Calu3 (cell line): ENCODE measurements around a stretch of chr16.

DNA sequence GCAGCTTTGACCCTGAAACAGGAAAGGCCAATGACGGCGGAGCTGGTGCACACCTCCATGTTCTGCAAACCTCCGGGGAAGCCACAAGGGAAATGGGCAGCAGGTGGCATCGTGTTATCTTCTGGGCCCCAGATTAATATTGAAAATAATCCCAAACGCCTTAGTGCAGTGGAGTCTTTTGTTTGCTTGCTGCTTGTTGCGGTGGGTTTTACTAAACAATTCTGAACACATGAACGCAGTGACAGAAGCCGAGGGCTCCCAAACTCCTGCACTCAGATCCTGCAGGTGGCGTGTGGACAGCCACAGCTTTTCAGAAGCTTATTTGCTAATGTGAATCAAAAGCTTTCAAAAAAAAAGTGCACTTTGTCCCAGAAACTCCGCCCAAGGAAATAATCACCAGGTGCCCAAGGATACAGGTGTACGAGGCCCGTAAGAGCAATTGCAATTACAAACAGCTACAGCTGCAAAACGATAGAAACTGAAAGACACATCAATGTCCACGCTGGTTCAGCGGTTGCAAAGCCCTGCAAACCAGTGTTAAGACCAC is 22.6 kb downstream of the KDM8 start:
- PRO-cap: no peak

DNA sequence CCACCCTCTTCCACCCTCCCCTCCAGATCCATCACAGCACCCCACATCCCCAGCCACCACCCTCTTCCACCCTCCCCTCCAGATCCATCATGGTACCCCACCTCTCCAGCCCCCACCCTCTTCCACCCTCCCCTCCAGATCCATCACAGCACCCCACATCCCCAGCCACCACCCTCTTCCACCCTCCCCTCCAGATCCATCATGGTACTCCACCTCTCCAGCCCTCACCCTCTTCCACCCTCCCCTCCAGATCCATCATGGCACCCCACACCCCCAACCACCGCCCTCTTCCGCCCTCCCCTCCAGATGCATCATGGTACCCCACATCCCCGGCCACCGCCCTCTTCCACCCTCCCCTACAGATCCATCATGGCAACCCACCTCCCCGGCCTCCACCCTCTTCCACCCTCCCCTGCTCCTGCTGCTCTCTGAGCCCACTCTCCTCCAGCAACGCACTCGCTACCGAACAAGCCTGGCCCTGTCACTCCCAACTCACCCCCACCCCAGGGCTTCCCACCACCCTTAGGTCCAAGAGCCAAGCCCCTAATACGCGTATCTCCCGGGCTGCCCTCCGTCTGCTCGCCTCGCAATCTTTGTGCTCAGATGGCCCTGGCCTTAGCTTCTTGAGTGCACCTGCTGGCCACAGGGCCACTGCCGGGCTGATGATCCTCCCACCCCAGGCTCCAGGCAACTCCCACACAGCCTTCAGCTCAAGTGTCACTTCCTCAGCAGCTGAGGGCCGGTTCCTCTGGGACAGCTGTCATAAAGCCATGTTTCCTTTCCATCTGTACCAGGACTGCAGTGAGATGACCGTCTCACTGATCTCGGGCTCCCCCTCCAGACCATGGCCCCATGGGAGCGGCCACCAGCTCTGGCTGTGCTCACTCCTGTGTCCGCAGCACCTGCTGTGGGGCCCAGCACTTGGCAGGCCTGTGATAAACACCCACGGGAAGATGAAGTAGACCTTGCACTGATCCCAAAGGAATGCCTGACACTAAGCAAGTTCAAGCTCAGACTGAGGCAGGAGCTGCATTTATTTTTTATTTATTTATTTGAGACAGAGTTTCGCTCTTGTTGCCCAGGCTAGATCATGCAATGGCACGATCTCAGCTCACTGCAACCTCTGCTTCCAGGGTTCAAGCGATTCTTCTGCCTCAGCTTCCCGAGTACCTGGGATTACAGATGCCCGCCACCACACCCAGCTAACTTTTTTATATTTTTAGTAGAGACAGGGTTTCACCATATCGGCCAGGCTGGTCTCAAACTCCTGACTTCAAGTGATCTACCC is 25.7 kb downstream of the KDM8 start:
- PRO-cap: no peak

DNA sequence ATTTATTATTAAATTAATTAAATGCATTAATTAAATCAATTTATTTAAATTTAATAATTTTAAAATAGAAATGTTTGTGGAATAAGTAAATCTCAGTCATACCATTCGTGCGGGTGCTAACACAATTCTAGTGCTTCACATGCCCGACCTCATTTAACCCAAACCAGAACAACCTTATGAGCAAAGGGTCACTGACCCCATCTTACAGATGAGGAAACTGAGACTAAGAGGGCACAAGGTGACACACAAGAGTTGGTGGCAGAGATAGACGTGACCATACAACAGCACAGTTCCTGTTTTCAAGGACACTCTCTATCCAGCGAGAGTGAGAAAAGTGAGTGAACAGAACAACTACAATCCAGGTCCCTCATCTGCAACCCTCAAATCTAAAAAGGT is 1.4 kb downstream of the NSMCE1 start:
- PRO-cap: no peak

GRCh38 chr16:27317932-27318797 is 4.4 kb downstream of the IL4R start:
- PRO-cap: no peak

- PRO-cap: no peak
Measured at GRCh38 chr16:27340656-27341156, 26.9 kb downstream of the IL4R start.

DNA sequence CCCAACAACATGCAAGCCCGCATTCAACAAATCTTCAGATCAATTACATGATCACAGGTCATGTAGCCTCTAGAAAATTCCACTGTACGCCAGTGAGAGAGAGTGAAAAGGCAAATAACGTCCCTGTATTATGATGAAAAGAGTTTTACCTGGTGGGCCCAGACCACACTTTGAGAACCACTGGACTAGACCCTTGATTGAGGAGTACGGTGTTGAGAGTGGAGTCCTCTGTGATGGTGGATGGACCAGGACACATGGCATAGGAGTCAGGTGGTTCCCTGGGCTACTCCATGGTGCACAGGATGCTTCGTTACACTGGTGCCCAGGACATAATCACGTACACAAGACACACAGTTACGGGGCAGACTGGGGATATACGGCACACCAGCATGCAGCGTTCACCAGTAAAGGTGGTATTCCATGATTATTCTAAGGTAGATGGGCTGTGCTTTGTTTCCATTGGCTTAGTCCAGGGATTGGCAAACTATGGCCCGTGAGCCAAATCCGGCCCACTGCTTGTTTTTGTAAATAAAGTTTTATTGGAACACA is 29.1 kb downstream of the IL4R start:
- PRO-cap: no peak

- PRO-cap: no peak
Measured at GRCh38 chr16:27374150-27374661, 27.8 kb upstream of the IL21R start.

DNA sequence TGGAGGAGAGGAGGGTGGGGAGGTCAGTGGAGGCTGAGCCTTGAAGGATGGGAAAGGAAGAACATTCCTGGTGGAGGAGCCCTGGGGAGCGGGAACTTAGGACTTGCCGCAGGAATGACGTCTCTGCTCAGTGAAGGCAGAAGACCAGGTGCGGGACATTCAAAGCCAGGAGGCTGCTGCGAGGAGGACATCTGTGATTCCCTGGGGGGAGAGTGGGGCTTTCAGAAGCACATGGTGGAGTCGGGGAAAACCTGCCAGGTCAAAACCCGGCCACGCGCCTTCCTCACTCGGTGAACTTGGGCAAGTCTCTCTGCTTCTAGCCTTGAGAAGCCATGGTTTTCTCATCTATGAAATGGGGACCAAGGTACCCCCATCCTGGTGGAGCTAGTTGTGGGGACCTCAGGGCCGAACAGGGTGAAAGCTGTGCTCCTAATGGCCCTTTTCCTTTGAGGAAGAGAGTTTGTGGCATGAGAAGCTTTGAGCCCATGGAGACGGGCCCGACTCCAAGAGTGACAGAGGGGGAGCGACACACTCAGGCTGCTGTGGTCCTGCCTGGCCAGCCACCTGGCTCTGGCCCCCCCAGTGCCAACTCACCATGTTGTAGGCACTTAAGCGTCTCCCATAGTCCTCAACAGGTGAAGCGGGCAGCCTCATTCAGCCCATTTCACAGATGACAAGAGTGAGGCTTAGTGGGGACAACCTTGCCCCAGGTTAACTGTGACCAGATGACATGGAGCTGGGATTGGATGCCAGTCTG is 1.5 kb downstream of the IL21R start:
- PRO-cap: no peak

DNA sequence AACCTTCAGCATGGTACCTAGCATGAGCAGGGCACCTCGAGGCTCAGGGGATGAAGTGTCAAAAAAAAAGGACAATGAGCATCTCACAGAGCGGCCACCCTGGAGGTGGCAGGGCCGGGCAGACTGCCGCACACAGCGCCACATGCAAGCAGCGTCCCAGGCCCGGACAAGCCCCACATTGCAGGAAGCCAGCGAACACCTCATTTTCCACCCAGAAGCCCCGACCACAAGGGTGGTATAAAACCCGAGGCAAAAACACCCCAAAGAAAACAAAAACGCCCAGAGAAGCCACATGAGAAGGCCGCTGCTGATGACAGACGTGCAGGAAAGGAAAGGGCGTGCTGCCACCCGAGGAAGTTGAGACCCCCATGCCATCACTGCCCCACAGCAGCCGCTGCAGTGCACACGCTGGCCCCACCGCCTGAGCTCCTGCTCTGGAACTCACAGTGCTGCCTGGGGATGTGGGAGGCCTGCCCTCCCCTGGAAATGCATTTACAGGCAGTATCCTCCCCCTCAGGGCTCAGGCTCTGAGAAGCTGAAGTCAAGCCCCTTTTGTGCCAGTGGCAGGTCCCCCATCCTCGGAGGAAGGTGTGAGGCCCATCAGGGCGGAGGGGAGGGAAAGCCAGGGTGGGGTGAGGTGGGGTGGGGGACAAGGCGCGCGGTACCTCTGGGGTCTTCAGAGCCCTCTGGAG is 61.8 kb downstream of the IL21R start:
- PRO-cap: no peak

DNA sequence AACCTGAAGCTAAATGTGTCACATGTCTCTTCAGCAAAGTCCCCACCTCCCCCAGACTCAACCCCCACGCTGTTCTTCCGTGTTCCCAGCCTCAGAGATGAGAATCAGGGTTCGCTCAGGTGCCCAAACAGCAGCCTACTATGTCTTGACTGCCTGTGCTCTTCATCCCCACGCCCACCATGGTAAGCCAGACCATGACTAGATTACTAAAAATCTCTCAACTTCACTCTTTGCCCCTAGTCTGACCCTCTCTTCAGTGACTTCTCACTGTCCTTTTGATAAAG is 2.4 kb downstream of the GTF3C1 start:
- PRO-cap: no peak

GRCh38 chr16:27894158-27894419 is 169.4 kb downstream of the GSG1L start:
- PRO-cap: no peak

DNA sequence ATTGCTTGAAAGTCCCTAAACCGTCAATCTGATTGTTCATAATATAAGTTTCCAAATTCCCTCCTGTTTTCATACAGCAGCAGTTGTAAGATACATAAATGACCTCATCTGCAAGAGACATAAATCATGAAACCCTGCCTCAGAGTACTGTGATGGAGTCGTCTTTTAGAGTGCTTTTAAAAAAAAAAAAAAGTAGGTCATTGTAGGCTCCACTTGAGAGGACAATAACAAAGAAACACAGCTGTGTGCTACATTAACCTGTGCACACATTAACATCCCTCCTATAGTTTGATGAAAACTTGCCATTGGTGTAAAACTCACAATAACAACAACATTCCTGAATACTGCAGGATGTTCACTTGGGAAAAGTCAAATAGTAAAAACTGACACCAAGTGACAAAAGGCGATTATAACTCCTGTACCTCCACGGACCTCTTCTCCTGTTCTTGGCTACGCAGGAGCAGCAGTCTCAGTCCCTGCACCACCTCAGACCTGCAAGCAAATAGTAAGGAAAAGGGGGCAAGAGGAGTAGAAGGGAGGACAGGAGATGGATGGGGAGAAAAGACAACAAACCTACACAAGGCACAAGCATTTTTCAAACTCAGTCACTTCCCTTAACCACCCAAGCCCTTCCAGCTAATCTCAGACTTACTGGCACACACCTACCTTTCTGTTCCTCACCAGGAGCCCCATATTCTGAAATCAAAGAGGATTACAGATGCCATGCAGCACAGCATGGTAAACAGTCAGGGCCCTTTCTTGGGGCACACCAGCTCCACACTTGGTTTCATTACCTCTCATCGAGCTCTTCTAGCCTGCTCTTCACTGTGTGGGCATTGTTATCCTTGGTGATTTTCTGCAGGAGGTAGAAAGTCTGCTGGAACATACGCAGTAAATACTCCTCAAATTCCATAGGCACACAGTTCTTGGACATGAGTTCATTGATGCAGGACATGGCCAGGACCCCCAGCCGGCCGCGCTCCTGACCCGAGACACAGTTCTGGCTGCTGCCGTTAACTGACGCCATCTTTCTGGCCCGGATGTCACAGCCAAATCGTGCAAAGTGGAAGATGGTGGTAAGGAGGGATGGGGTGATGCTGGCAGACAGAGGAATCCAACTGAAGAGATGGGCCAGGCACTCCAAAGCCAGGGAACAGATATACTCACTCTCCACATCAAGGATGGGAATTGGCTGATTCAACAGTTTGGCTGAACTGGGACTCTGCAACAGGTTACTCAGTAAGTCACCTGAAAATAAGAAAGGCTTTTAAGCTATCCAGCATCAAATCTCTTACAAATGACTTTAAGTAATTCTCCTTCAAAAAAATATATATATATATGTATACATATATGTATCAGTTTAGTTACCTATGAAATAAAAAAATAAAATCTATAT is 56.0 kb downstream of the XPO6 start:
- PRO-cap: no peak

DNA sequence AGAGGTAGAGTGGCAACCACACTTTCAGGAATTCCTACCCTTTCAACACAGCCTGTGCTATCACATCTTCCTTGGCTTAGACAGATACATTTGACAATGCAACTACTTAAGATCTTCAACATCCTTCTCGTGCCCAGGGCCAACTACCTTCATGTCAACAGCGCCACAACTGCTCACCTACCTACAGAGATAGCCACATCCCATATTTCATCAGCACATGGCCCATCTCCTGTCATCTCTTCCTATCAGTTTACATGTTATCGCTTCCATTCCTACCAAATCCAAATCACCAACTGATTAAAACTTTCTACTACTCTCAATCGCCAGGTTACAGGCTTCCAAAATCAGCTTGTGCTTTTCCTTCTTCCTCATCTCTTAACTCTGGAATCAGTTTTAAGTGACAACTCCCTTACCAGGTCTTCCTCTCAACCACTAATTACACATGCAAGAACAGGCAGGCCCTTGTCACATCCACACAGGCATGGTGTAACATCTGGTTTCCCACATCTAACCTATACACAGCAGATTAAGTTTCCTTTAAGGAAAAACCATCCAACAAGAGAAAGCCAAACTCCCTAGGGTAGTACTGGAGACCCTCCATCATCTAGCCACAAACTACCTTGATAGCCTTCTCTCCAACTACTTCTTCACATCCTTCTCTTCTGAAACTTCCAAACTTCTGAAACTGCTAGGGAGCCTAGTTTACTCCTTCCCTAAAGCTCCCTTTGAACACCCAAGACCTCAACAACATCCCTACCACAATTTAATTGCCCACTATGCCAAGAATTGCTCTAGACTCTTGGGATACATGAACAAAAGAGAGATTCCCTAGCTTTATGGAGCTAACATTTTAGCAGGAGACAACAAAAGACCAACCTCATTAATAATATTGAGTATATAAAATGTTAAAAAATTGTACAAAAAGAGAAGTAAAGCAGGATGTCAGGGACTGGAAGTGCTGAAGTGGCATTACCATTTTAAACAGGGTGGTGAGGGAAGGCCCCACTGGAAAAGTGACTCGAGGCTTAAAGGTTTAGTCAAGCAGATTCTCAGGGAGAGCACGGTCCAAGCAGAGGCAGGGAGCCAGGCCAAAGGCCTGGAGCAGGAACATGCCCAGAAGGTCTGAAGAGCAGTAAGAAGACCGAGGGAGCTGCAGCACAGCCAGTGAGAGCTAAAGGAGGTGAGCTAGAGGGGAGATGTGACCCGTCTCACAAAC is 8.0 kb downstream of the XPO6 start:
- PRO-cap: no peak

DNA sequence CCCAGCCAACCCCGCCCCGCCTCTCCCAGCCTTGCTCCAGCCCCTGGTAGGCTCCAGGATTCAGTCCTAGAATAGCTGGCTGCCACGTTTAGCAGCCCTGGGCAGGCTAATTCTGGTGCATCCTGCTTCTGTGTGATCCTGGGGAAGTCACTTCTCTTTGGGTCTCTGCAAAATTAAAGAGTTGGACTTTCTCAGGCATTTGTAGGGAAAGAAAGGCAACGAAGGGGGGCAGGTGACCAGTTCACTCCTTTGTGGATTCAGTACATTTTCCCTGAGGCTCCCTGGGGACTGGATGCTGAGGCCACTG is 30.1 kb upstream of the SBK1 start:
- PRO-cap: no peak

GRCh38 chr16:28537838-28538507 is 801 bp downstream of the NUPR1 start:
- PRO-cap: no peak

DNA sequence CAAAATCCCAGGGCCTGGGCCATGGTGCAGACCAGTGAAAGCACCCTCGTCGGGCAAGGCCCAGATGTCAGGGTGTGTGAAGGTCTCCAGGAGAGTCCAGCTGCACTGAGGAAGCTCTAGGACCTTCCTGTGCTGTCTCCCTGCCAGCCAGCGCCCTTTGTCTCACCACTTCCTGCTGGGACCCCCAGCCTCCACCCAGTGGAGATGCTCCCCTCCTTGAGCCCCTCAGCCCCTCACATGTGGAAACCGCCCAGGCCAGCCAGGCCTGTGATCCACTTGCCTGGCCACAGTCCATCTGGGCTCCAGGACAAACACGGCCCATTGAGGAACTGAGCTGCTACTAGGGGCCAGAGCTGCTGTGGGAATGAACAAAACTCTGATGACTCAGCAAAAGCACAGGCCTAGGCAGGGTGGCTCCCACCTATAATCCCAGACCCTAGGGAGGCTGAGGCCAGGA is 733 bp downstream of the SULT1A1 start:
- PRO-cap: no peak

GRCh38 chr16:28723053-28723396 is 11.8 kb downstream of the EIF3C start:
- PRO-cap: no peak

- PRO-cap: bidirectional peak, plus-strand start at chr16:28803719, minus-strand start at chr16:28803681; unidirectional peak, minus-strand start at chr16:28803750
Measured at GRCh38 chr16:28803433-28803981, 19.3 kb upstream of the ATXN2L start.

DNA sequence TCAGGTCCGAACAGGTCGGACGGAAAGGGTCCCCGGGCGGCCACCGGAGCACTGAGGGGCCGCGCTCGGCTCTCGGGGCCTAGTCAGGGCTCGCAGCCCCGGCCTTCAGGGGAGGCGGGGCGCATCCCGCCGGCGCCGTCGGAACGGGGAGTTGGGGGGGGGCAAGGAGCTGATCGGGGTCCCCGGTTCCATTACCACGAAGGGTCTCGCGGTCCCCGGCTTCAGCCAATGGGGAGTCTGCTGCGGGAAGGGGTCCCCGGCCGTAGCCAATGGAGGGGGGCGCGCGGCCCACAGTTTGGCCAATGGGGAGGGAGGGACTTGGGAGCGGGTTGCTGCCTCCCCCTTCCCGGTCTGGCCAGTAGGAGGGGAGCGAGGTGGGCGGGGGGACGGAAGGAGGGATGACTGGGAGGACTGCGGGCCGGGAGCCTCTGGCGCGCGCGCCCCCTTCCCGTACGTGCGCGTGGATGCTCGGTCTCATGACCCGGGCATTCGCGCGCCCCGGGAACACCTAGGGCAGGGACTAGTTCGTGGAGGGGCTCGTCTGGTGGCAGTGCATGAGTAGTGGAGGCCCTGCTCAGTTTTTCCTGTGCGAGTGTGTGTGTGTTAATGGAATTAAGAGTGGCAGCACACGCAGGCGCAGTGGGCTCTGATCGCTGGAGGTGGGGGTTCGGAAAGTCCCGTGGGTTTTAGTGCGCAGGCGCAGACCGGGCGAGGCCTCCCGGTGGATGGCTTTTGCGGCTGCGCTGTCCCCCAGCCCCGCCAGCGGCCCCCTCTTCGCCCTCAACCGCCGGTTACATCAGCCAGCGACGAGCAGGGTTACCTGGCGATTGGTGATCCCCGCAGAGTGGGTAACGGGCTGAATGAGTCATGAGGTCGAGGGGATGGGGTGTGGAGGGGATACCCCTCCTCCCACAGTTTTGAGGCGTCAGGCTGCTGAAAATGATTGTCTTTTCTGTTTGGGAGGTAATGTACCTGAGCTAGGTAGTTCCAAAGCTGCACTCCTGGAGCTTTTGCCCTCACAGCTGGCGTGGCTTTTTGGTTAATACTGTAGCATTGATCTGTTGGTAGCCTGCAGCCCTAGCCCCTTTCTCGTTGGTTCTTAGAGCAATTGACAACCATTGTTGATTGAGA is 1.3 kb downstream of the ATXN2L start:
- PRO-cap: bidirectional peak, plus-strand start at position 395 of the sequence, minus-strand start at position 145 of the sequence

- PRO-cap: no peak
Measured at GRCh38 chr16:28836141-28836693, 9.9 kb downstream of the TUFM start.